Subcutaneous preadipocyte (primary cell): ENCODE measurements around the genes CDH26 and GATA5.

- CAGE, long polyA plus RNA = no peak
Observed at GRCh38 chr20:59164626-59165482, 1.2 kb downstream of the ZNF831 start.

GRCh38 chr20:59195512-59196056, 32.0 kb downstream of the ZNF831 start:
- CAGE, long polyA plus RNA = no peak

GRCh38 chr20:59577199-59577797, 27.0 kb upstream of the PHACTR3 start:
- CAGE, long polyA plus RNA = no peak

- CAGE, long polyA plus RNA = no peak
Observed at GRCh38 chr20:59937571-59938092, 2.5 kb downstream of the PPP1R3D start.

DNA sequence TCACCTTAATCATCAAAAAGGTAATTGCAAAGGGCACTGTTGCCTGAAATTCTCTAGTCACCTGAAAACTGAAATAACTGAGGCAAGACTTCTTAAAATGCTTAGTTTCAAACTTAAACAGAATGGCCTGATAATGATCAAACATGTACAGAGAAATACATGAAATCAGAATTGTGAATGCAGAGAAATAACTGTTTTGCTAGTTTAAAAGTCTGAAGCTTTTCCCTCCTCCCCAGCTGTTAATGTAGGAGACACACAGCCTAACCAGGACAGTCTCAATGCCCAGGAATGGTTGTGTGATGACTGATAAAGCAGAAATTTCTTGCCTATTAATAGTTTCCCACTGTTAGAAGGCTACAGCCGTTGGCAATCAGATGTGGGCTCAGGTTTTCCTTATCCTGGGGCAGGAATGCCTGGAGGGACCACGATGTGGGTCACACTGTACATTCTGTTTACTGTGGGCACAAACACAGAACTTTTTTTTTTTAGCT, 2.0 kb downstream of the PPP1R3D start:
- CAGE, long polyA plus RNA = no peak

DNA sequence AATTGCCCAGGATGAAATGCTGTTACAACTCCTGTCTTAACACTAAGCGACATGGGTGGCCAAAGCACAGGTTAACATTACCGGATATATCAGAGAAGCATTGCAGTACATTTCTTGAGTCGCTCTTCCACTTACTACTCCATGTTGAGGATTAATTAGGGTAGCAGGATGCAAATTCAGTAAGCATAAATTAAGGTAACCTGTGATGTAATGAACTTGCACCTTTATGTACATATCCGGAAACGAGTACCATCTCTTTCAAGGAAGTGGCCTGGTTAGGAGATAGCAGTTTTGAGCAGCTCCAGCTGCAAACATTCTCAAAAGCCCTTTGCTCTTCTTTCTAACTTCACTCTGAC, 8.6 kb downstream of the FAM217B start:
- CAGE, long polyA plus RNA = no peak

- CAGE, long polyA plus RNA = no peak
Observed at GRCh38 chr20:59958055-59959189, at the start of gene CDH26. CDH26 (plus strand) TSS chr20:59958423.

GRCh38 chr20:60139677-60140401, 181.6 kb downstream of the CDH26 start:
- CAGE, long polyA plus RNA = no peak

GRCh38 chr20:61602816-61603191, 350.7 kb downstream of the CDH4 start:
- CAGE, long polyA plus RNA = no peak

GRCh38 chr20:61648576-61648904, 396.5 kb downstream of the CDH4 start:
- CAGE, long polyA plus RNA = no peak

DNA sequence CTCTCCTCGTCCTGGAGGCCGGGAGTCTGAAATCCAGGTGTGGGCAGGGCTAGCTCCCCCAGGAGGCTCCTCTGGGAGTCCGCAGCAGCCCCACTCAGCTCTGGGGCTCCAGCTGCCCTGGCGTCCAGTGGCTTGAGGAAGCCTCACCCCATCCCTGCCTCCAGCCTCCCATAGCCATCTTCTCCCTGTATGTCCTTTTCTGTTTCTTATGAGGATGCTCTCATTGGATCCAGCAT, 387.1 kb downstream of the TAF4 start:
- CAGE, long polyA plus RNA = no peak

- CAGE, long polyA plus RNA = no peak
Observed at GRCh38 chr20:62023955-62024330, 41.7 kb downstream of the TAF4 start.

DNA sequence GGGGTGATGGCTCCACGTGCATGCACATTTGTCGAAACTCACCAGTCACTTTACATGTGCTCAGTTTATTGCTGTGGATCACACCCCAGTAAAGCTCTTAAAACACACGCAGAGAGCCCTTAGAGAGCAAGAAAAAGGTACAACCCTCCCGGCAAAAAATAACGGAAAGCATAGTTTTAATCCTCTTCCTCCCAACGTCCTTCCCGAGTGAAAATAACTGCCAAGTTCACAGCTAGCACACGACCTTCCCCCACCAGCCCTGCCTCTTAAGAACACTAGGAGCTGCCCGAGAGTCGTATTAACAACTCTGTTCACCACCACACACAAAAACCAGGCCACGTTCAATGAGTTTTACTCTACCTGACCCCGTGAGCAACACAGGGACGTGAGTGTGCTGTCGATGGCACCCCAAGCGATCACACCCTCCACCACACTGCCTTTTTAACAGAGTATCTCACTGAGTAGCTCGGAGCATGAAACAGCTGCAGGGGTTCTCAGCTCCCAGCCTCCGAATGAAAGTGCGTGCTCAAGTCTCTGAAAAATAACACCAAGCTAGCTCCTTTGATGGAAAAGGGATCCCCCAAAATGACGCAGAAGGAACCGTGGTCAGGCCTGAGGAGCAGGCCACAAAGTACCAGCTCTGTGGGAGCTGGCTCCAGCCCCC, 39.6 kb downstream of the TAF4 start:
- CAGE, long polyA plus RNA = no peak

DNA sequence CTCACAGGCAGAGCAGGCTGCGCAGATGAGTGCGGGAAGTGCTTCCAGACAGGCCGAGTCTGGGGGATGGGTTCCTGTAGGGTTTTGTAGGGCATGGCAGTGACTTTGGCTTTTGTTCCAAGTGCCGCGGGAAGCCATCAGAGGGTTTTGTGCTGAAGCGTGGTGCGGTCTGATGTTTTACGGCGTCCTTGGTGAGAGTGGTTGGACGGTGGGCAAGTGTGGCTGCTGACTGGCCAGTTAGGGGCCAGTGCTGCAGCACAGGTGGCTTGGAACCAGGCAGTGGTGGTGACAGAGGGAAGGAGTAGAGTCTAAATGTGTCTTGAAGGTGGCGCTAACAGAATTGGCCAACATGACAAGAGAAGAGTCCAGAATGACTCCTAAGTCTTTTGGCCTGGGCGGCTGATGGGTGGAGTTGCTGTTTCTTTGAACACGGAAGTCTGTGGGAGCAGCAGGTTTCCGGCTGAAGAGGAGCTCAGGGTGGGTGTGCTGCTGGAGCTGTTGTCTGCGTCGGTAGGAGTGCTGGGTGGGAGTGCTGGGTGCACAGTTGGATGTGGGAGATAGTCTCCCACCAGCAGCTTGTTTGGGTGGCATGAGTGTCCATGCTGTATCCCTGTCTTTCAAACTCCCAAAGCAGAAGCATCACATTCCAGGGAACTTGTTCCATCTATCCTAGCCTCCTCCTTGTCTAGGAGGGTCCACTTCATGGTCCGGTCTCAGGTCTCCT, 10.1 kb downstream of the LSM14B start:
- CAGE, long polyA plus RNA = no peak

- CAGE, long polyA plus RNA = no peak
Observed at GRCh38 chr20:62187523-62187908, 4.7 kb downstream of the MTG2 start.

DNA sequence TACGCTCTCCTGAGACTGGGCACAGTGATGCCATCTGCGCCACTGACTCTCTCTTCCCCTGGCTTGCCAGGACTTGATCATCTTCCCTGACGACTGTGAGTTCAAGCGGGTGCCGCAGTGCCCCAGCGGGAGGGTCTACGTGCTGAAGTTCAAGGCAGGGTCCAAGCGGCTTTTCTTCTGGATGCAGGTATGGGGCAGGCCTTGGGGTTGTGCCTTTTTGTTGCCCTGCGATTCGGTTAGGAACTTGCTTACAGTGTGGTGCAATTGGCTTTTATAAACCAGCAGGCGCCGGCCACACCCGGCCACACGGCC, 1.6 kb downstream of the ADRM1 start:
- CAGE, long polyA plus RNA = no peak

GRCh38 chr20:62330739-62331249, 28.0 kb downstream of the ADRM1 start:
- CAGE, long polyA plus RNA = no peak

GRCh38 chr20:62368044-62368413, 917 bp upstream of the LAMA5 start:
- CAGE, long polyA plus RNA = no peak

- CAGE, long polyA plus RNA = no peak
Observed at GRCh38 chr20:62475542-62476372, at the start of gene GATA5. GATA5 (minus strand) TSS chr20:62475995.

- CAGE, long polyA plus RNA = no peak
Observed at GRCh38 chr20:62595281-62596281, 46.7 kb upstream of the SLCO4A1 start.